ENCODE measurements around the gene RPRD1A.

DNA sequence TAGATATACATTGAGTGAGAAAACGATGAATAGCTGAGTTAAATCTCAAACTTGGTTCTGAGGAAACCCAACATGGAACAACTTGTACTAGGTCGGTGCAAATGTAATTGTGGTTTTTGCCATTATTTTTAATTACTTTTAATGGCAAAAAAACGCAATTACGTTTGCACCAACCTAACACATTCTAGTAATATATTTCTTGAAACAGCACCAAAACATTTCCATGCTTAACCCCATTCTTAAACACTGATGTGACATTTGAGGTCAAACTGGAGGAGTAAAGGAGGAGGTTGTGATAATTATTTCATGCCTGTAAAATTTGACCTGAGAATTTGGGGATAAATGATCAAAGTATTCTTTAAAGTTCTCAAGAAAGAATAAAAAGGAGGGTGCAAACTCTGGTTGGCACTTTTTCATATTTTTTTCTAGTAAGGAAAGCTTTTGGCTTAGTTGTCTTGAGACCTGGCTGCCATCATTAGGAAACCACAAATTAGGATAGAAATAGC is 143.0 kb downstream of the DTNA start:
- PRO-cap, 3 experiments, result no peak in any of the 3 experiments
- RRBS, result no CpG with 5 or more reads among the region's 4 CpGs

- PRO-cap, 3 experiments, result no peak in any of the 3 experiments
- RRBS, result no CpG with 5 or more reads among the region's 6 CpGs
Measured at GRCh38 chr18:35075121-35075758, 34.0 kb downstream of the MAPRE2 start.

- PRO-cap, 3 experiments, result no peak in any of the 3 experiments
- RRBS, result no CpG with 5 or more reads among the region's 10 CpGs
Measured at GRCh38 chr18:35117782-35118568, 76.8 kb downstream of the MAPRE2 start.

DNA sequence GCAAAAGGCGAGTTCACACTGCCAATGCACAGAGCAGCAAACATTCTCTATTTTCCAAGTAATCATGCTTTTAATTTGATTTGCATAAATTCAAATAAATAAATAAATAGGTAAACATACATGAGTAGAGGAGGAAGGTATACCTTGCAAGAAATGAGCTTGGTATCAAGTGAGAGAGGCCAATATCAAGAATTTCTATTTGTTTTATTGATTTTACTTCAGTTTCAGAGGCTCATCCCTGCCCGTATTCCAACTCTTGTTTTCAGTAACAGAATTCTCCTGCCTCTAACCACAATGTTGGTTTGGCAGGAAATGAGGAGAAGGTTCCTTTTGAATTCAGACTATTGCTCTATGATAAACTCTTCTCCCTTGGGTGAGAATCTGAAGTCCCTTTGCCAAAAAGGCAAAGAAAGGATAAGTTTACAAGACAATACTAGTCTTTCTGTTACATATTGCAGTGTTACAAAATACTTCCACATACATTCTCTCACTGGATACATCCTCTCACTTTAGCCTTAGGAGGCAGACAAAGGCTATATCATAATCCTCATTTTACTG is 68.3 kb upstream of the ZNF397 start:
- PRO-cap, 3 experiments, result no peak in any of the 3 experiments
- RRBS, result no CpG with 5 or more reads among the region's 2 CpGs

GRCh38 chr18:35231083-35231354 is 9.8 kb upstream of the ZNF397 start:
- PRO-cap, 3 experiments, result no peak in any of the 3 experiments
- RRBS, result no CpG with 5 or more reads among the region's 6 CpGs

GRCh38 chr18:35261283-35262020 is 20.6 kb downstream of the ZNF397 start:
- PRO-cap, 3 experiments, result no peak in any of the 3 experiments
- RRBS, result no CpG with 5 or more reads among the region's 2 CpGs

DNA sequence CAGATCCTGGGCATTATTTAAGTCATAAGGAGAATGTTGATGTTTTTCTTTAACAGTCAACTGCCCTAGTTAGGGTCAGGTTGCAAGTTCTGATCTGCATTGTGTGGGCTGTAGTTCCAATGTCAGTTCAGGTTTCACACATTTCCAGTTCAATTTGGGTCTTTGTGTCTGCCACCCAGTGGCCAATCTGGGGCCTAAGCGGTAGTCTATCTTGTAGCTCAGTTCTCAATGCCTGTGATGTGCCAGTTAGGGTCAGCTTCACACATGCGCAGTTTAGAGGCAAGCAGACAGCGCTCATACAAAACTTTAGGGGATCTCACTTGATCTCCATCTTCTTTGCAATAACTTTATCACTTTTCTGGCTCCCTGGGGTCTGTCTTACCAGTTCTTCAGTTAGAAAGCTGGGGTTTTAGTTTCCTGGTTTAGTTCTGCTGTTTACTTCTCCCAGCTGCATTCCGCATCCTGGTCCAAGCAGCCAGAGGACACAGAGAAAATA is 10.9 kb upstream of the ZNF24 start:
- PRO-cap, 3 experiments, result no peak in any of the 3 experiments
- RRBS, result no CpG with 5 or more reads among the region's 4 CpGs

- PRO-cap, 3 experiments, result no peak in any of the 3 experiments
- RRBS, result no CpG with 5 or more reads among the region's 12 CpGs
Measured at GRCh38 chr18:35468404-35469176, 29.2 kb downstream of the INO80C start.

DNA sequence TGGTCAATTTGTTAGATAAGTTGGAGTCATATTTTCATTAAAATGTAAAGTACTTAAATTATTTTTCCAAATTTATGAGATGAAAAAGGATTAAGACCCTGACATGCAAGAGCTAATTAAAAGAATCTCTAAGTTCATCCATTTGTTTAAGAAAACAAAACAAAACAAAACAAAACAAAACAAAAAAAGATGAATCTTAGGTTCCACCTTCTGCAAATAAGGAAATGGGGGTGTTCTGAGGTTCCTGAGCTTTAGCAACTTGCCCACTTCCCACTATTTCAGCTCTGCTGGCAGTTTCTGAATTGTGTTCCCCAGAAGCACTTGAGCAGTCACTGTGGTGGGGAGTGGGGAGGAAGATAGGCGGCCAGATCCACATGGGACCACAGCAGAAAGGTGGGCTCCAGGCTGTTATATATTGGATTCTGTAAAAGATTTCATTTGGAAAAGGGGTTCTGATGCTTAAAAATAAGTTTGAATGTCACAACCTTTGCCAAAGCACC is 20.3 kb downstream of the INO80C start:
- PRO-cap, 3 experiments, result no peak in any of the 3 experiments
- RRBS, result no CpG with 5 or more reads among the region's 1 CpG

DNA sequence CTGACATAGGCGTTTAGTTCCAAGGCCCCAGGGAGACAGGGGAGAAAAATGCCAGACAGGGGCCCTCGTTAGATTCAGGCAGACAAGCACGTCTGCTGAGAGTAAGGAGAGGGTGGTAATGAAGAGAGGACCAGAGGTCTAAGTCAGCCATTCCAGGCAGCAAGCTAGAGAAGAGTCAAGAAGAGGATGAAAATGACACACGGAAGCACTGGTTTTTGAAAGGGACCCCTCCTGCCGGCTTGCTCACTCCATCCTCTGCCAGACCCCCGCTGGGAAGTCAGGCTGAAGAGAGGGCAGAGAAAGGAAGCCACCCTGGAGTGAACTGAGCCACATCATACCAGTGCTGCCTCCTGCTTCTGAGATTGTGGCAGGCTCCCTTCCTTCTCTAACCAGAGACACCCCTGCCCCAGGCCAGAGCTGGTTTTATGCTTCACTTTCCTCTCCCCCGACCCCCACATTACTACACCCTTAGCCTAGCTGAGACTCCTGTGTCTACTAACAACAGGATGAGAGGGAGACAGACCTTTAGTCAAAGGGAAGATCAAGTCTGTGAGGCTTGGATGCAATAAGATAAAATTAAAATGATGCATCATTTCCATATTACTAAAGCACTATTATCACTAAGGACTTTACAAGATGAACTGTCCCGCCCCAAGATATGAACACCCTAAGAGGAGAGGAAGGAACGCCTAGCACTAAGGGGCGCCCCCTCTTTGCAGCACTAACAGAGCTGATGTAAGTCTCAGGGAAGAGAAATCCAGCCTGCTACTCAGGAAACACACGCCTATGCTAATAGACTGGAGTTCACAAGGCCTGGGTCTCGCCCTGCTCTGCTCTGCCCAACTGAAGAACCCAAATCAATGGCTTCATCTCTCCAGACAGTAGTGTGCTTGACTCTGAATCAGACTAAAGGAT is 6.3 kb downstream of the INO80C start:
- PRO-cap, 3 experiments, result no peak in any of the 3 experiments
- RRBS, result no CpG with 5 or more reads among the region's 12 CpGs

- PRO-cap, 3 experiments, result no peak in any of the 3 experiments
- RRBS, result no CpG with 5 or more reads among the region's 9 CpGs
Measured at GRCh38 chr18:35525751-35526580, 28.2 kb upstream of the INO80C start.

DNA sequence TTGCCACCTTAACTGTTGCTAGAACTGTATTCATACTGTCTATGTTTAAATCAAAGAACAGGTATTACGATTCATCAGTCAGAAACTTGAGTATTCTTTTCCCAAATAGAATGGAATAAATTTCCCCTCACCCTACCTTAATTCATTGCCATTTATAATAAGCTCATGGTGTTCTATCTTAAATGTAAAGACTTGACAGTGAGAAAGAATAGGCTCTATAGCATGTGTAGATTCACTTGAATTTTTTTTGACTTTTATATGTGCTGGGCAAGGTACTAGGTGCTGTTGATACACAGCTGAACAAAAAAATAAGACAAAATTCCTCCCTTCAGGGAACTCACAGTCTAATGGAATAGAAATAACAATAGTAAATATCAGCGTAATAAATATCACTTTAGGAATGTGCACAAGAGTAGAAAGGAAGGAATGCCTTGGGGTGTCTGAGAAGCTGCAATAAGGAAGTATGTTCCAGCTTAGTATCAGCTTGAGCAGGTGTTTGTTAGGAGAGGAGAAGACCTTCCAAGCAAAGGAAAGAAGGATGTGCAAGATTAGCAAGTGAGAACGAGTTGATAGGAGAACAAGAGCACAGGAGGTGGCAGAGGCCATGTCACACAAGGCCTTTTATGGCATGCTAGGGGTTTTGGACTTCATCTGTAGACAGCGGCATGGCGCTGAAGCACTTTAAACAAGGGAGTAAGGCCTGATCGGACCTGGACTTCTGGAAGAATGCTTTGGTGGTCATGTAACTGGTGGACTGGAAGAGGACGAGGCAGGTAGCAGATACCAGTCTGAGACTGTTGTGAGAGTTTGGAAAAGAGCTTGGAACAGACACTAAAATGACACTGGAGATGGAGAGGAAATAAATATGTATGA is 74.7 kb downstream of the GALNT1 start:
- PRO-cap, 3 experiments, result no peak in any of the 3 experiments
- RRBS, result no CpG with 5 or more reads among the region's 7 CpGs

DNA sequence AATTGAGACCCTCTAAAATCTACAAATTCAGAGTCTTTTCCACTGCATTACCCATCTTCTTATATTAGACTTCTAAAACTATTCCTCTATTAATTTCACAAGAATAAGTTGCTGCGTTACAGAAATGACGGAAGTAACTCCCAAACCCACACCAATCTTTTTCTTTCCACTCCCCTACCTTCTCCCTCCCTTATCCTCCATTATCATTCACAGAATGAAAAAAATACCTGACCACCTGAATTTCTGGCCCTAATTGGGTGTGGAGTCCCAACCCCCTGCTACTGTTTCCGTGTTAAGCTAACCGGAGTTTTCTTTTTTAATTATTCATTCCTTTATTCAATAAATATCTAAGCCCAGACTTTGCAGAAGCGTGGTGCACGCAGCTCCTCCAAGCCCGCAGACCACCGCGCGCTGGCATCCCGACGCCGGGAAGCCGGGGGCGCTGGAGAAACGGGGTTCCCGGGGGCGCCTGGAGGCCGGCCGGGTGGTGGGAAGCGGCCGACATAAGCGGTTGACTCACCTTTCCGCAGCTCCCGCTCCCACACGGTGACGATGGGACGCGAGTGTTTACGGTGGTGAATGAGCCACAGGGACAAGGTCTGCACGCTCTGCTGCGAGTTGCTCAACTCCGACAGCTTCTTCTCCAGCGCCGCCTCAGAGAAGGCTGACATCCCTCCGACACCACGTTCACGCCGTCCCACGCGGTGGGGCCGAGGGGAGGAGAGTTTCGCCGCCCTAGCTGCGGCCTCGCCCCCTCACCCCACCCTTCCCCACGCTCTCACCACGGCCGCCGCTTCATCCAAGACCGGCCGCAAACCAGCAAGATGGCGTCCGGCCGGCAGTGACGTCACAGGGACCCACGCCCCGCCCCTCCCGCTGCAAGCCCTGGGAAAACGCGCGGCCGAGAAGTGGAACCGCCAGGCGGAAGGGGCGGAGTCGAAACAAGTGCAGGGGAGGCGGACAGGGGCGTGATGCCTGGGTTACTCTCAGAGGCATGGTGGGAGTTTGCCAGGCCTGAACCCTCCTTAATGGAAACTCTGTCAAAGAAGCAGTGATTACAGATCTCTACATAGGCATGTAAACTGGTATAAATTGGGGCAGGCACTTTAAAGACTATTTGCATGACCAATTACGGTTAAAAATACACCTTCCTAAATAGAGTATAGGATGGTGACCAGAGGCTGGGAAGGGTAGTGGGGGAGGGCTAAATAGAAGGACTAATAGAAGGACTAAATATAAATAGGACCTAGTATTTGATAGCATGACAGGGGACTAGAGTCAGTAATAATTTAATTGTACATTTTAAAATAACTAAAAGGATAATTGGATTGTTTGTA is at the start of gene RPRD1A:
Gene RPRD1A (minus strand): TSS at position 826 of the 1,337 bp plus-strand sequence.
- PRO-cap, 3 experiments, result peak in 3 of 3 experiments; most common plus-strand start position 570 of the sequence (in 2); most common minus-strand start position 826 of the sequence (in 3)
- RRBS, result 0% methylated on average over 8 of the region's 70 CpGs

- PRO-cap, 3 experiments, result peak in 3 of 3 experiments; most common plus-strand start chr18:36186894 (in 3)
- RRBS, result 2% methylated on average over 7 of the region's 53 CpGs
Measured at GRCh38 chr18:36186390-36187241, 681 bp upstream of the MOCOS start.

- PRO-cap, 3 experiments, result no peak in any of the 3 experiments
- RRBS, result no CpG with 5 or more reads among the region's 5 CpGs
Measured at GRCh38 chr18:36580054-36580756, 248.6 kb downstream of the TPGS2 start.

GRCh38 chr18:36711778-36712321 is 117.0 kb downstream of the TPGS2 start:
- PRO-cap, 3 experiments, result no peak in any of the 3 experiments
- RRBS, result no CpG with 5 or more reads among the region's 5 CpGs

DNA sequence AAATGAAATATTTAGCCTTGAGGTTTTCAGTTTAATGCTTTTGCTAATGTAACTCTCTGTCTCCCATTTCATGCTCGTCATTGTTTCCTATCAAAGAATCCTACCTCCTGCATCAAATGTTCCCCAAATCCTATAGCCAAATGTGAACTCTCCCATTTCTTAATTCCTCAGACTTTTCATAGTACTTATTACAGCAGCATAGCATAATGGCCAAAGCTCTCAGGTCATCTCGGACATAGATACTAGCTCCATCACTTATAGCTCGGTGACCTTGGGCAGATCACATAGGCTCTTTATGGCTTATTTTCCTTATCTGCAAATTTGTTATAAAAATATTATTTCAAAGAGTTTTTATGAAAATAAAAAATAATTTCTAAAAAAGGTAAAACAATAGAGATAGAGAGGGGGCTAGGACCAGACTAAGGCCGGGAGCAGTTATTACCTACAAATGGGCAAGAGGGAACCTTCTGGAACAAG is 341.6 kb downstream of the KIAA1328 start:
- PRO-cap, 3 experiments, result no peak in any of the 3 experiments
- RRBS, result no CpG with 5 or more reads among the region's 4 CpGs

DNA sequence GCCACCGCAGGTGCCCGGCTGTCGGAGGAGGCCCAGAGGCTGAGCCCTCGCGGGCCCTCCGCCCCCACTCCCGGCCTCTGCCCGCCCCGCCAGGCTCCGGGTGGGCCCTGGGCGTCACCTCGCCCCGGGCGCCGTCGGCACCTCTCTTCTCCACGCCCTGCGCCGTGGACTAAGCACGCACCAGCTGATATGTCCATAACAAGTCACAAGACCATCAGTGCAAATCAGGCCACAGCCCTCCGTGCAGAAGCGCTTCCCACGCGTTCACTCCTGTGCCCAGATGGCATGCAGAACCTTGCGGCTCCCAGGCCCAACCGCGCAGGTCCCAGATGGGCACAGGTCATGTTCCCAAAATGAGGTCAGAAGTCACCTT is 311.1 kb downstream of the CELF4 start:
- PRO-cap, 3 experiments, result no peak in any of the 3 experiments
- RRBS, result 4% methylated on average over 6 of the region's 27 CpGs

GRCh38 chr18:37487221-37487835 is 78.3 kb downstream of the CELF4 start:
- PRO-cap, 3 experiments, result no peak in any of the 3 experiments
- RRBS, result 5% methylated on average over 8 of the region's 14 CpGs

GRCh38 chr18:37577426-37577839 is 11.8 kb upstream of the CELF4 start:
- PRO-cap, 3 experiments, result no peak in any of the 3 experiments
- RRBS, result no CpG with 5 or more reads among the region's 9 CpGs